Myometrial cell (primary cell): ENCODE measurements around a stretch of chr12.

DNA sequence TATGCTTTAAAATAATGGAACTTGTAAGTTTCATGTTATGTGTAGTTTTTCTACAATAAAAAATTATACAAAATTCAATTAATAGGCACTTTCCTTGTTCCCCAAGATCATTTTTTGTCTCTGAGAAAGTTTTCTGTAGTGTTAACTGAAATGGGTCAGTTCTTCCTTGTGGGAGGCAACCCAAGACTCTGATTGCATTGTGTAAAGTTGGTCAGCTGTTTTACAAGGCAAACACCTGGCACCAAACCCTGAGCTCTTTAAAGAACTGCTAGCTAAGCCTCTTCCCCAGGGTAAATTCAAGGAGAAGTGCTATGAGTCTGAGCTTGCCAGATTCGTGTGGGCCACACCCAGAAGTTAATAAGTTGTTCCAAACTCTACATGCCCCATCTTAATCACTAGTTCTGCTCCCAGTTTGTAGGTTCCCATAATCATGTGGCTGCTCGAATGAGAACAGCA, 214.6 kb downstream of the BTG1 start:
- RAMPAGE, long total RNA = no peak

DNA sequence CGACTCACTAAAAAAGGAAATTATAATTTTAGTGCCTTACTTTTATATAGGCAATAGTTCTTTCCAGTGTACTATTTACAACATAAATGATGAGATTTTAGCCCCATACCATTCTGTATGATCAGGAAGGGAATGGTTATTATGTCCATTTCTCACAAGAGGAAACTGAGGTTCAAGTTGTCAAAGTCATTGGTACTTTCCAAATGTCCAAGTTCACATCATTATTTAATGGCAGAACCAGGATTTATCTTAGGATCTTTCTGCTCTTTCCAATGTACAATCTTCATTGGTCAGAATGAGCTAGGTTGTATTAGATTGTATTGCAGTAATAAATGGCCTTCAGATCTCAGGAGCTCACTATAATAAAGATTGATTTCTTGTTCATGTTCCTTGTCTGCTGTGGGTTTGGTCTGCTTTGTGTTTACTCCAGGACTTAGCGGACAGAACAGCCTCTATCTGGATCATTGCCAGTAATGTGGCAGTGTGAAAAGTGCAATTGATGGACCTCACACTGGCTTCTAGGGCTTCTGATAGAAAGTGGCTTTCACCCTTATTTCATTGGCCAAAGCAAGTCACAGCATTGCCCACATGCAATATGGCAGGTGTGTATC, 81.4 kb downstream of the BTG1 start:
- RAMPAGE, long total RNA = no peak

GRCh38 chr12:92093802-92094397, 51.7 kb downstream of the BTG1 start:
- RAMPAGE, long total RNA = no peak

DNA sequence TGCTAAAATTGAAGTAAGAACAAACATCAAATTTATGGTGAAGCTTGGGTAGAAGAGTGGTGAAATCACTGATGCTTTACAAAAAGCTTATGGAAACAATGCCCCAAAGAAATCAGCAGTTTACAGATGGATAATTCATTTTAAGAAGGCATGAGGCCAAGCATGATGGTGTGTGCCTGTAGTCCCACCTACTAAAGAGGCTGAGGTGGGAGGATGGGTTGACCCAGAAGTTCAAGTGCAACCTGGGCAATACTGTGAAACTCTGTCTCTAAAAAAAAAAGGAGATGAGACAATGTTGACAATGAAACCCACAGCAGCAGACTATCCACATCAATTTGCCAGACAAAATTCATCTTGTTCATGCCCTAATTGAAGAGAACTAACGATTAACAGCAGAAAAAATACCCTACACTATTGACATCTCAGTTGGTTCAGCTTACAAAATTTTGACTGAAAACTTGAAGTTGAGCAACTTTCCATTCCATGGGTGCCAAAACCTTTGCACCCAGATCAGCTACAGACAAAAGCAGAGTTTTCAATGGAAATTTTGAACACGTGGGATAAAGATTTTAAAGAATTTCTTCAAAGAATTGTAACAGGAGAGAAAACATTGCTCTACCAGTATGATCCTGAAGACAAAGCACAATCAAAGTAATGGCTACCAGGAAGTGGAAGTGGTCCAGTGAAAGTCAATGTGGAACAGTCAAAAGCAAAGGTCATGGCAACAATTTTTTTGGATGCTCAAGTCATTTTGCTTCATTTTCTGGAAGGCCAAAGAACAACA, 26.7 kb downstream of the BTG1 start:
- RAMPAGE, long total RNA = no peak

DNA sequence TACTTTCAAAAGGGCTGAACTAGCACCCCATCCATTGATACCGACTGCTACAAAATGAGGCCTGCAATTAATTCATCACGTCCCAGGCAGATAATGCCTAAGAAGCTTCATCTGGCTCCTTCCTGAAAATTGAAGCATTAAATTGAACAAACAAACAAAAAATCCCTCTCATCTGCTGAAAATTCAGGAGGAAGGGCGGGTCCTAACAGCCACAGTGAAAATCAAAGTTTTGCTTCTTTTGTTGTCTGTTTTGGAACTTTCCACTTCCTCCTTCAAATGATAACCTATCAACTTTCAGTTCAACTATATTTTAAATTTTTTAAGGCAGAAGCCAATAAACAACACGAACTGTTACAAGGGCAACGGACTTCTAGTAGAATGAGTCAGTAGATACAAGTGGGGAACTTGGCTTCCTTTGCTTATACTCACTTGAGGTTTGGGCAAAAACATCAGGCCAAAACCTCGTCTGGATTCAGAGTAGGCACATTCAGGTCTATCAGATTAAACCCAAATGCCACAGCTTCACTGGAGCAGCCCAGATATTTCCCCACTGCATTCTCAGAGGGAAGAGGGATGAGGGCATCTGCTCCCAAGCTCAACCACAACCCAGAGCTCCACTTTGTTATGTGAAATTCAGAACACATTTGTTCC, 152.2 kb upstream of the BTG1 start:
- RAMPAGE, long total RNA = no peak

- RAMPAGE, long total RNA = no peak
Observed at GRCh38 chr12:92340908-92341355, 195.3 kb upstream of the BTG1 start.

GRCh38 chr12:92416539-92416839, 270.8 kb upstream of the BTG1 start:
- RAMPAGE, long total RNA = no peak

- RAMPAGE, long total RNA = no peak
Observed at GRCh38 chr12:92444537-92445149, 258.1 kb upstream of the PLEKHG7 start.

GRCh38 chr12:92502711-92503343, 200.0 kb upstream of the PLEKHG7 start:
- RAMPAGE, long total RNA = no peak

DNA sequence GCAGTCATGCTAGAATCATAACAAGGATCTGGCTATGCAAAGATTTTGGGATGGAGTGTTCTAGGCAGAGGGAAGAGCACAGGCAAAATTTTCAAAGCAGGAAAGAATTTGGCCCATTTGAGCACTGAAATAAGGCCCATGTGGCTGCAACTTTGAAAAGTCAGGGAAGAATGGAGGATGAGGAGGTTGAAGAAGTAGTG, 182.2 kb upstream of the PLEKHG7 start:
- RAMPAGE, long total RNA = no peak

GRCh38 chr12:92547740-92548343, 154.9 kb upstream of the PLEKHG7 start:
- RAMPAGE, long total RNA = no peak

GRCh38 chr12:92589686-92590083, 113.1 kb upstream of the PLEKHG7 start:
- RAMPAGE, long total RNA = no peak

DNA sequence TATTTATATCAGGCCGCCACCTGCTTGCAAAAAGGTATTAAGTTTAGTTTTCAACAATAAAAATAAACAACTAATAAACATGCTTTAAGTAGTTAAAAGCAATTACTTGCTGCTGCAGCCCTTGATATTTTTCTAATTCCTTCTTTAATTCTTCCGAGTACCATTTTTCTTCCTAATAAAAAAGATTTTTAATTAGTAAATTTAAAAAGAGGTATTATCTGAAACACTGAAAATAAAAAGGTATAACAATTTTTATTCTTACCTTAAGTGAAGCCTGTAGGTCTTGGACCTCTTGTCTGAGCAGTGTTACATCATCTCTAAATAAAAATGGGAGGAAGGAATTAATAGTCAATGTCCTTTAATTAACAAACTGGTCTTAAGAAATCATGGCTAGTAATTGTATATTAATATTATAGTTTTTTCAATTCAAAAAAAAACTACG, 71.9 kb downstream of the EEA1 start:
- RAMPAGE, long total RNA = no peak

DNA sequence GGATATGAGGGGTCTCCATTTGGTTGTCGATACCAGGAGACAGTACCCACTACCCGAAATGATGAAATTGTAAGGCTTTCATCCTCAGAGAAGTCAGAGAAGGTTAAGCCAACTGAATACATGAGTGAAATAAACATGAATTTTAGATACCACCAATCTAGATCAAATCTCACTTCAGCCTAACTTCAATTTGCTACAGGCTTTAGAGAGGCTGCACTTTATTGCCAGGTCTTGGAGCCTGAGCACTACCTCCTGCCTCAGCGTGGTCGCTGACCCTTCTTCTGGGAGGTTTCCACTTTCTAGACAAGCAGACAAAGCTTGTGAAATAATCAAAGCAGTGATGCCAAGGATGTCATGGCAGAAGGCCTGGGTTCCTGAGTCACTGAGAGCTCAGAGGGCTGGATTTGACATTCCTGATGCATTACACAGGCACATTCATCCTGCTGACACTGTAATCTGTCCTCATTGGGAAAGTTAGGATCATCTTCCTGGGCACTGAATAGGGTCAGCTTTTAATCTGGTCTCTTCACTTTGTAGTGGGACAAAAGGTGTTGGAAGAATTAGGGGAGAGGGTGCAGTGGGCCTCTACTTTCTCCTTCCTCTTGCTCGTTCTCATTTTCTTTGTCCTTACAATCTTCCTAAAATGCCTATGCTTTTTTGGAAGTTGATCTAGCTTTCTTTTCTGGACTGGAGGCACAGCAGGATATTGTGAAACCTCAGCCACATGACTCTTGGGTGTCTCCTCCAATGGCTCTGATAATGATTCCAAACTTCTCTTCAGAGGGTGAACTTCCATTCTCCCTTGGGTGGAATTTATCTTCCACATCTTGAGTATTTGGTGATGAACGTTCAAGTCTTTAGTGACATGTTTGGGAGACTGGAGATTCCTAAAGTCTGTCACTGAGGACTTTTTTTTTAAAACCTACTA, 29.7 kb downstream of the EEA1 start:
- RAMPAGE, long total RNA = no peak

GRCh38 chr12:93018636-93019275, 89.7 kb upstream of the EEA1 start:
- RAMPAGE, long total RNA = no peak

DNA sequence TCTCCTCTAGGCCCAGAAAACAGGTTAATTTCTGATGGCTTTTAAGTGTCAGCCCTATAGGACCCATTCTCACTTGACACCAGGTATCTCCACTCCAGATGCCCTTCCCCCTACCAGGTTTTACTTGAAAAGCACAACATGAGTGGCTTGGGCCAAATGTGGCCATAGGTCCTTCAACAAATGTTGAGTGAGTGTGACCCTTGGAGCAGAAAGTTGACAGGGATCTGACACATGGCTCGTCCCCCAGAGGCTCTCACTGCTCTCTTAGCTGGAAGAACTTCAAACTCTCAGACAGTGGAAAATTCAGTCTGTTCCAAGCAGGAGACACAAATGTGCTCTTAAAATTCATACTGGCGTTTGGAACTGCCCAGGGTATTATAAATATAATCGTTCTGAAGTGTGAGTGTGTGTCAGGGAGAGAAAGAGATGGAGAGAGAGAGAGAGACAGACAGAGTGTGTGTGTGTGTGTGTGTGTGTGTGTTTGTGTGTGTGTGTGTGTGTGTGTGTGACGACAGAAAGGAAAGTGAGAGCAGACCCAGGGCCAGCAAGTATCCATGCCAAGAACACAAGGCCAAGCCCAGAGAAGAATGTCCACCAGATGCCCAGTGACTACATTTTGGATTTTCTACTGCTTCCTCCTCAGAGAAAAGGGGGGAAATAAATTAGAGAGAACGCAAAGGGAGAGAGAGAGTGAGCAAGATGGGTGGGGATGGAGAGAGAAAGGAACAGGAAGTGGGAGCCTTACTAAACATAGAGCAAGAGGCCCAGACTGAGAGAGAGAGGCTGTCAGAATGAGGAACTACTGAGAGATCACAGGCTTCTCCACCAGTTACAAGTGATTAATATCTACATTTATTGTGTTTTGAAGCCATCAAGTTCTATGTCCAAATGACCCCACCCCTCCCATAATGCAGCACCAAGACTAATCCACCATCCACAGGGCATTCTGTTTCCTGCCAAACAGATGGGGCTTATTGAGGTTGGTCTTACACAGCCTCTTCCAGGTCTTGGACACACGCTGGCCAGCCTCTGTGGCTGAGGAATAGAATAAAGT, 193.6 kb upstream of the NUDT4 start:
- RAMPAGE, long total RNA = no peak

DNA sequence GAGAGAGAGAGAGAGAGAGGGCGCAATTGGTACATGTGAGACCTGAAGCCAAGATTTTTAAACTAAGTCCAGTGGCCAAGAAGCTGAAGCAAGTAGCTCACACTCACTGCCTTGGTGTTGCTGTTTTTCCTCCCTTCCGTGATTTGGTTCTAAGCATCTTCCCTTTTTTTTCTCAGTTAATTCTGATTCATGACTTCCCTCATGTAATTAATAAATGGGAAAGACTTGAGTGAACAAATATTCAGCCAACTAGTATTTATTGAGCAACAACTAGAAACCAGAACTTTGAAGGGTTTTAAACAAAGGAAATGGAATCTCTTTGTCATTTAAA, 2.3 kb upstream of the NUDT4 start:
- RAMPAGE, long total RNA = no peak

- RAMPAGE, long total RNA = no peak
Observed at GRCh38 chr12:93573077-93573298, 513 bp downstream of the SOCS2 start.

DNA sequence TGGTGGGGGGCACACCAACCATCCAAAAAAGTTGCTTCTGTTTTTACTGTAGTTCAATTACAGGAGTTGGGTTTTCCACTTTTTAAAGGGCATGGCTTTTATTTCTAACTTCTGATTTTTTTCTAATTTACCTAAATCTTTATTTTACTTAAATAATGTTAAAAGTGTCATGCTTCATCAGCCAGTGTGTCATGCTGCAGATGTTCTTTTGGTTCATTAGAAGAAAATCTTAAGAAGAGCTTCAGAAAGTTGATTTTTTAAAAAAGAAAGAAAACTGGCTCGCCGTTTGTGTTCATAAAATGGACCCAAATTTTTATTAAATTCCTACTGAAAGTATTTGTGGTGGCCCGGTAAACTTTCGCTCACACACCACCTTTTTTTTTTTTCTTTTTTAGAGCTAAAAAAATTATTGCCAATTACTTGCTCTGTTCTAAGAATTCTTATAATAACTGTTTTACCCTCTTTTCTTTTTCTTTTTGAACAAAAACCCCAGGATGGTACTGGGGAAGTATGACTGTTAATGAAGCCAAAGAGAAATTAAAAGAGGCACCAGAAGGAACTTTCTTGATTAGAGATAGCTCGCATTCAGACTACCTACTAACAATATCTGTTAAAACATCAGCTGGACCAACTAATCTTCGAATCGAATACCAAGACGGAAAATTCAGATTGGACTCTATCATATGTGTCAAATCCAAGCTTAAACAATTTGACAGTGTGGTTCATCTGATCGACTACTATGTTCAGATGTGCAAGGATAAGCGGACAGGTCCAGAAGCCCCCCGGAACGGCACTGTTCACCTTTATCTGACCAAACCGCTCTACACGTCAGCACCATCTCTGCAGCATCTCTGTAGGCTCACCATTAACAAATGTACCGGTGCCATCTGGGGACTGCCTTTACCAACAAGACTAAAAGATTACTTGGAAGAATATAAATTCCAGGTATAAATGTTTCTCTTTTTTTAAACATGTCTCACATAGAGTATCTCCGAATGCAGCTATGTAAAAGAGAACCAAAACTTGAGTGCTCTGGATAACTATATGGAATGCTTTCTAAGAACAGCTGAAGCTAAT, 2.1 kb downstream of the SOCS2 start:
- RAMPAGE, long total RNA = no peak

DNA sequence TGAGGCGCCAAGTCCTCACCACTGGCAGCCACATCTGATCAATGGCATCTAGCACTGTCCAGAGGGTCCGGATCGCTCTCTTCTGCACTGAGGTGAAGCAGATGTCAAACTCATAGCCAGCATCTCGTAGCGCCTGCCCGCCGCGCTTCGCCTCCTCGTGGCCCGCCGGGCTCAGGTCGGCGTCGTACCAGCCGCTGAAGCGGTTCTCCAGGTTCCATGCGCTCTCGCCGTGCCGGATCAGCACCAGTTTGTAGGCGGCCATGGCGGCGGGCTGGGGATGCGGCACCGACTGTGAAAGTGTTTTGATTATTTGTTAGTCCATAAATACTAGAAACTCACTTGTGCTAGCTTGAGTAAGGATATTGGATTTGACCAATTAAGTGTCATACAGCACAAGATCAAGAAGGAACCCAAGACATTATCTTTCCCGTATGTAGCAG, 35.8 kb upstream of the CRADD start:
- RAMPAGE, long total RNA = no peak